ENCODE results near the genes NUDT9, DSPP, SPP1, ABCG2 and HERC6.

- PRO-cap: no peak
Measured at GRCh38 chr4:84939942-84940643, 26.4 kb downstream of the WDFY3 start.

DNA sequence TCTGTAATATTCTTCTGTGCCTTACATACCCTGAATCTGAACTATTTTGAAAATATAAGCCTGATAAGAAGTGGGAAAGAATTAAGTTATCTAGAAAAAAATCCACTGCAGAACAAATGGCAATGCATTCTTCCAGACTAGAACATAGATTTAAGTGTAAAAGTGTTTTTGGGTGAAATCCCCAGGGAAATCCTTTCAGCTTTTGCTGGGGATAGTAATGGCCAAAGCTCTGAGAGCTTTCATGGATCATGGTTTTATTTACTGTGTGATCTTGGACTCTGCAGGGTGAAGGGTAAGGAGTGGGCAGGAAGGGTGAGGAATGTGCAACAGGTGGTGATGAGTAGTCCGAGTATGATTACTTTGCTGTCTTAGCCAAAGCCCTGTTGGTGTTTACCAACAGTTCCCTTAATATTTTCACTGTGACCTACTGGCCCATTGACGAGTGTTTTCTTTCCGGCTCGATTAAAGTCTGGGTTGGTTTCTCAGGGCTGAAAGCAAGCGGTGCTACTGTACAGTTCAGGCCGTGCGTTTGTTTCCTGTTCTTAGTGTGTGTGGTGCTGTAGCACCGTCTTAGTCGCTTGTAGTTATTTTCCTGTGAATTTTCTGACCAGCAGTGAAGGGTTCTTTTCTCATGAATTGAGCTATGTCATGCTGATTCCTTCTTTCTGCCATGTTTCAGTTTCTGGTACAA, 2.5 kb downstream of the ARHGAP24 start:
- PRO-cap: no peak

- PRO-cap: unidirectional peak, plus-strand start at chr4:85703315
Measured at GRCh38 chr4:85702913-85703553, 228.1 kb downstream of the ARHGAP24 start.

GRCh38 chr4:85829222-85830112, 354.5 kb downstream of the ARHGAP24 start:
- PRO-cap: no peak

DNA sequence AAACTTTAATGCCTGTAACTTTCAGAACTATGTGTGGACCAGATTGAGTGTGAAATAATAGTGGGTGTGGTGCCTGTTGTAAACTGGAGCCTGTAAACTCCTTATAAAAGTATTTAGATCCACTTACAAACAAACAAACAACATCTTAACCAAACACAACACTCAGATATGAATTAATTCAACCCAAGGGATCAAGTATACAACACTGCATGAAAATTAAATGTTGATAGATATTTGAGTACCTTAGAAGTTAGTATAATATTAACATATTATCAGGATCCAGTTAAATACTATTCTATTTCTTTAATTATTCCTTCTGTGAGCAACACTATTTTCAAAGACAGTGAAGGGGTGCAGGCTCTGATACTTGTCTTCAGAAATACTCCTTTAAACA, 437.5 kb downstream of the MAPK10 start:
- PRO-cap: unidirectional peak, minus-strand start at position 175 of the sequence

DNA sequence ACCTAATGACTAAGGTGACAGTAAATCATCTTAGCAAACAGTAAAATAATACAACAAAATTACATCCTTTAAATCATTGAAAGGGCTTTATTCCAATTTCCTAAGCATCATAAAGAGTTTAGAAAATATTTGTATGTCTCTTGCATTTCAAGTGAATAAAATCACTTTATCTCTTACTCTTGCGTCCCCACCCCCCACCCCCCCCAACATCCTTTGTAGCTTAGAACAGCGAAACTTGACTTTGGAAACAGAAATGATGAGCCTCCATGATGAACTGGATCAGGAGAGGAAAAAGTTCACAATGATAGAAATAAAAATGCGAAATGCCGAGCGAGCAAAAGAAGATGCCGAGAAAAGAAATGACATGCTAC, 359.6 kb downstream of the MAPK10 start:
- PRO-cap: no peak

DNA sequence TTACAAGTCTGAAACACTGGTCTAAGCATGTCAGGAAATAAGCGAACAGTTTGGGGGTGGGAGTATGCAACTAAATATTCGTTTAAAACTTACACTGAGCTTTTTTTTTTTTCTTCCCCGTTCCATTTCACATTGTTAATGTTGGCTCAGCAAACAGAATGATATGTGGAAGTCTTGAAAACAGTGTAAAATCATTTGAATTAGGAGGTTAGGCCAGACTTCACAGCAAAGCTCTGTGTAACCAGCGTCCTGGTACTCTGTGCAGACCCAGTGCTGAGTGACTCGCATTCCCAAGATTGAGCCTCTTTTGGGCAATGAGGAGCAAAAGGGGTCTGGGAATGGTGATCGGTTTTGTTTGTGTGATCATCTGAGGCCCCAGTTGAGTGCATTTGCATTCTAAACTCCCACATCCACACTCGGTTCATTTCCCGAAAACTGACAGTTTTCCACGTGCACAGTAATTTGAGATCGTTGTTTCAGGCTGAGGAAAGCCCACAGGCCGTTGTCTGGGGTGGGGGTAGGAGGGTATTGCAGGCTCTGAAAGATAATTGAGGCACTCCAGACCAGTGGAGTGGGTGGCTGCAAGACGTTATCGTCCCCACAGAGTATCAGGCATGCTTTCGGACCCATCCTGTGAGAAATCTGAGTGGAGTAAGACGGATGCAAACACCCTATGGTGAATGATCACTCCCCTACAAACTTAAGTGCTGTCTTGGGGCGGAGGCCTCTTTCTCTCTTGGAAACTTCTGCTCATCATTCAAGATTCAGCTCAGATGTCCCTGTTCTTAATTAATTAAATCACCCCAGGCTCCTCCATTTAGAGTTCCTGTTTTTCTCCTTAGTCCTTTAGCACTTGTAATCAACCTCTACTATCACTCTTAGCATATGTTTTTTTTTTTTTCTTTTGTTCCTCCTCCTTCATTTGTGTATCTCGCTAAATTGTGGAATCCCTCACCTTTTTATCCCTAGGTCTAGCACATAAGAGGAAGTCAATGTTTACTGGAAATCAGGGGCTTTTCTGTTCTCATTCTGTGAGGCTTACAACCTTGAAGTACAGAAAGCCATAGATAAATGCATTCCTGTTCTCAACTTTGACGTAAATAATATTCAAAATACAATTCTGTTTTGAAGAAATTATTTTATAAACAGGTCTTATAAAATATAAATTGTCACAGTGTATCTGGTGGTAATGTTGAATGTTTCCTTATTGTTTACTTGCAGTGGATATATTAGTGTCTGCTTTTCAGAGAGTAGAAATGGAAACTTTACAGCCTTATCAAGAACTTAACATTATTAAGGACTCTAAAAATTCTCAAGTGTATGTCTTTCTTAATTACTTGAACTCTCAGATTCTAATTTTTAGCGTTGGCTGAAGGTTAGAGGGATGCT, 96.2 kb downstream of the AFF1 start:
- PRO-cap: no peak

DNA sequence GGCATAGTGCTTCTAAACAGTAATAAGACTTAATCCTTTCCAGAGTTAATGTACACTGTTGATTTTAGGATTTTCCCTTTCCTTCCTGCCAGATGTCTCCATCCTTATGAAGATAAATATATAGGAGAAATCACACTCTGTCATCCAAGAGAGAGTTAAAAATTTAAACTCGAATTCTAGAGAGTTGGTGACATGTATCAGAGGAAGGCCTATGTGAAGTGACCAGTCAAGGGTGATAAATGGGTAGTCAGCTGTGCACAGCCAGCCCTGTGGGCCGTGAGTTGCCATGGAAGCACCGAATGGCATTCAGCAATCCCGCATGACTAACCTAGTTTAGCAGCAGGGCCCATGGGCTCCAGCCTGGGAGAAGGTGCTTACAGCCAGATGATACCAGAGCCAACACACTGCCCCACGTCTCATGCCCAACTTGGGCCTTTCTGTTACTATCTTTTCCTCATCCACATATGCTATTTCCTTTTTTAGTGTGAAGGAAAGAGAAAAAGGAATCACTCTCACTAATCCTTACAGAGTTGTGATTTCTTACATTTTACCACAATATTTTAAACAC, 104.0 kb downstream of the AFF1 start:
- PRO-cap: no peak

- PRO-cap: no peak
Measured at GRCh38 chr4:87064777-87065463, 130.1 kb downstream of the AFF1 start.

DNA sequence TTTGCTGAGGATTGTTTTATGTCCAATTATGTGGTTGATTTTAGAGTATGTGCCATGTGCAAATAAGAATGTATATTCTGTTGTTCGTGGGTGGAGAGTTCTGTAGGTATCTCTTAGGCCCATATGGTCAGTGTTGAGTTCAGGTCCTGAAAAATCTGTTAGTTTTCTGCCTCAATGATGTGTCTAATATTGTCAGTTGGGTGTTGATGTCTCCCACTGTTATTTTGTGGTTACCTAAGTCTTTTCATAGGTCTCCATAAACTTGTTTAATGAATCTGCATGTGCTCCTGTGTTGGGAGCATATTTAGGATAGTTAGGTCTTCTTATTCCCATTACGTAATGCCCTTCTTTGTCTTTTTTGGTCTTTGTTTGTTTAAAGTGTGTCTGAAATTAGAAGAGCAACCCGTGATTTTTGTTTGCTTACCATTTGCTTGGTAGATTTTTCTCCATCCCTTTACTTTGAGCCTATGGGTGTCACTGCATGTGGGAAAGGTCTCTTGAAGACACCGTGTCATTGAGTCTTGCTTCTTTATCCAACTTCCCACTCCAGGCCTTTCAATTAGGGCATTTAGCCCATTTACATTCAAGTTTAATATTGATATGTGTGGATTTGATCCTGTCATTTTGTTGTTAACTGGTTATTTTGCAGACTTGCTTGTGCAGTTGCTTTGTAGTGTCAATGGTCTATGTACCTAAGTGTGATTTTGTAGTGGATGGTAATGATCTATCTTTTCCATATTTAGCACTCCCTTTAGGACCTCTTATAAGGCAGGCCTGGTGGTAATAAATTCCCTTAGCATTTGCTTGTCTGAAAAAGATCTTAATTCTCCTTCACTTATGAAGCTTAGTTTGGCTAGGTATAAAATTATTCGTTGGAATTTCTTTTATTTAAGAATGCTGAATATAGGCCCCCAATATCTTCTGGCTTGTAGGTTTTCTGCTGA, 10.2 kb upstream of the HSD17B13 start:
- PRO-cap: no peak

- PRO-cap: no peak
Measured at GRCh38 chr4:87334443-87334893, 11.8 kb upstream of the HSD17B13 start.

DNA sequence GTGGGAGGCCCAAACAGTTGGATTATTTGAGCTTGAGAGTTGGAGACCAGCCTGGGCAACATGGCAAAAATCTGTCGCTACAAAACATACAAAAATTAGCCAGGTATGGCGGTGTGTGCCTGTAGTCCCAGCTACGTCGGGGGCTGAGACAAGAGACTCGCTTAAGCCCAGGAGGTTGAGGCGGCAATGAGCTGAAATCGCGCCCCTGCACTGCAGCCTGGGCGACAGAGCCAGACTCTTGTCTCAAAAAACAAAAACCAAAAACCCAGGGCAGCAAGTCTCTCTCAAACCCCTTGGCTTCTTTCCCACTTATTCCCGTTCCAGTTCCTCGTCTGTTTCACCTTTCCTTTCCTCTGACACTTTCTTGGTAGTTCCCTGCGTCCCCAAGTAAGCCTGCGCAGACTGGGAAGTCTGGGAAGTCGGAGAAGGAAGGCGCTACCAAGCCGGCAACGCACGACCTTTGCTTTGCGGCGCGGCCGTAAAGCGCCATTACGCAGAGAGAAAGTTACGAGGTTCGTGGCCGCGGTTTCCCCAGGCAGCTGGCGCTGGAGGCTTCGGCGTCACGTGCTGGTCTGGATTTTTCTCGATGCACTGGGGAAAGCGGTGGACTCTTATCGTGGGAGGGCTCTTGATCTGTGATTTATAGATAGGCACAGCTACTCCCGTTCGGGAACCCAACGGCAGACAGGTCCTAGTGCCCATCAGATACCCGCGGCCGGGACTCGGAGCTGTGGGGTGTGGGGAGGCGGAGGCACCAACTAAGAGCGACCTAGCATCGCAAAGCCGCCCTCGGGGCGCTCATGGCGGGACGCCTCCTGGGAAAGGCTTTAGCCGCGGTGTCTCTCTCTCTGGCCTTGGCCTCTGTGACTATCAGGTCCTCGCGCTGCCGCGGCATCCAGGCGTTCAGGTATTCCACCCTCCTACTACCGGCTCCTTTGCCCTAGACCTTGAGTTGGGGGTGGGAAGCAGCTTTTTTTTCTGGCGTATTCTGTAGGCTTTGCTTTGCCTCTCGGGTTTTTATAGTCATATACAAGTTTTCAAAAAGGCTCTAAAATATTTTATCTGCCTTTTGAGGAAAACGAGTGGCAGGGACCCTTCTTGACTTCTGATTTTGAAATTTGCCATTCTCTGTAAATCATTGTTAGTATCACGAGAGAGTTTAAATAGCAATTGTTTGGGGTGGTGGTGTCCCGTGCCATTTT, at the start of gene NUDT9:
Gene NUDT9 (plus strand): TSS at position 468 of the 1,202 bp plus-strand sequence.
- PRO-cap: bidirectional peak, plus-strand start at position 510 of the sequence, minus-strand start at position 404 of the sequence; unidirectional peak, minus-strand start at position 869 of the sequence

DNA sequence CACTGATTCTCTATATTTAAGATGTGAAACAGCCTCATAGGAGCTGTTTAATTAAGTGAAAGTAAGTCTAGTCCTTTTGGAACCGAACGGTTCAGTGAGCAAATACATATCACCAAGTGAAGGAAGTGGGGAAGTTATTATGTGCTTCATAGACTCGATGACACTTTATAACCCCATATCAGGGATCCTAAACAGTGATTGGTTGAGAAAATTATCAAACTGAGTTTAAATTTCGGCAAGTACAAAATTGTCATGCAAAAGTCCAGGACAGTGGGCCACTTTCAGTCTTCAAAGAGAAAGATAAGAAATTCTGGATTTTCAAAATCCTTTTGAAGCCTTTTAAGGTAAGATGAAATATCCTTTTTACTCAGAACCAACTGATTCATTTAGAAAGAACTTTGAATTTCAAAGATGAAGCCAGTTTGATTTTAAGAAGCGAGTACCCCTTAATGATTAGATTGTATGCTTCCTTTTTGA, at the start of gene DSPP:
Gene DSPP (plus strand): TSS at position 253 of the 477 bp plus-strand sequence.
- PRO-cap: no peak

DNA sequence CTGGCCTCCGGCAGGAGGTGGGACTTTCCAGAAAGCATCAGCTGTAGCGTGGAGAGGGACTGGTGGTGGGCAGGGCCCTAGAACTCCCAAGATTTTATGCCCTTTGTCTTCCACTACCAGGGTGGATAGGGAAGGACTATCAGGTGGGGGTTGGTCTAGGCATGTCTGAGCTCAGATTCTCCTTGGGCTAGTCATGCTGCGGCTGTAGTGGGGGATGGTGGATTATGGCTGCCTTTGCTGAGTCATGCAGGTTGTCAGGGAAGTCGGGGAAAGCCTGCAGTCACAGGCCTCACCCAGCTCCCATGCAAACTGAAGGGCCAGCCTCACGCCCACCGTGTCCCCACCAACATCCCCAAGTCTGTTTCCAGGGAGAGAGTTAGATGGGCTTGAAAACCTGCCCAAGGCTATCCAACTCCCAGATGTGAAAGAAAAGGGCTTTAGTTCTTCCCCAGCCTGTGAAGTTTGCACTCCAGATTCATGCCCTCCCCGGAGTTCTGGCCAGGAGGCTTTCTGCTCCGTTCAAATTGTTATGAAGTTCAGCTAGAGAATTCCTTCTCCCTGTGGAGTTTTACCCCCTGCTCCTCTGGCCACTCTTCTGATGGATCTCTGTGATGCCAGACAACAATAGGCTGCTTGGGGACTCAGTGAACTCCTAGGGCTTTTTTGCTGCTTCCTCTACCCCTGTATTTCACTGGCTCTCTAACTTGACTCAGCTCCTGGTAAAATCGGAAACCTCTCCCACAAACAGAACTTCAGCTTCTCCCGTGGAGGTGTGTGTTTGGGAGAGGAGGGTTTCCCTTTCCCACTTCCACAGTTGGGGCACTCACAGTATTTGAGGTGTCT, 13.3 kb upstream of the MEPE start:
- PRO-cap: no peak

GRCh38 chr4:87975337-87975998, at the start of gene SPP1:
SPP1 (plus strand) TSS chr4:87975714.
- PRO-cap: unidirectional peak, plus-strand start at chr4:87975714

GRCh38 chr4:88009963-88010253, 2.5 kb downstream of the PKD2 start:
- PRO-cap: no peak

GRCh38 chr4:88158289-88159459, at the start of gene ABCG2:
ABCG2 (minus strand) TSS chr4:88158639.
- PRO-cap: no peak

- PRO-cap: no peak
Measured at GRCh38 chr4:88290841-88291409, 6.6 kb upstream of the PPM1K start.

DNA sequence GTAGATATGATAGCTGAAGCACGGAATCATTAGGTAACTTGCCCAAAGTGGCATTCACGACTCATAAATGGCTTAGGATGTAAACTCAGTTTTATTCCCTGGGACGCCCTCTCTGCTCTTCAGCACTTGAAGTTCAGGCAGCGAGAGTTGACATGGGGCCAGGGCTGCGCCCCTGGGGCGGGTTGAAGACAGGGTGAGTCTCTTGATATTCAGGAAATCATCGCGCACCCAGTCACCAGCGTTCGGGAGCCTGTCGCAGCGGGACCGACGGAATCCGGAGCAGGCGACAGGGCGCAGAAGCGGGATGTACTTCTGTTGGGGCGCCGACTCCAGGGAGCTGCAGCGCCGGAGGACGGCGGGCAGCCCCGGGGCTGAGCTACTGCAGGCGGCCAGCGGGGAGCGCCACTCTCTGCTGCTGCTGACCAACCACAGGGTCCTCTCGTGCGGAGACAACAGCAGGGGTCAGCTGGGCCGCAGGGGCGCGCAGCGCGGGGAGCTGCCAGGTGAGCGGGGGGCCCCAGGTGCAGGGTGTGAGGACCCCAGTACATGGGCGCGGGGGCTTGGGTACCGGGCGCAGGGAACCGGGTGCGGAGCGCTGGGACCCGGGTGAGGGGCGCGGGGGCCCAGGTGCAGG, at the start of gene HERC6:
Gene HERC6 (plus strand): TSS at position 235 of the 634 bp plus-strand sequence.
- PRO-cap: unidirectional peak, plus-strand start at position 140 of the sequence; unidirectional peak, plus-strand start at position 235 of the sequence; bidirectional peak, plus-strand start at position 332 of the sequence, minus-strand start at position 328 of the sequence

GRCh38 chr4:88756086-88756703, 58.6 kb upstream of the NAP1L5 start:
- PRO-cap: no peak